Penis (tissue), 1 donor: ENCODE measurements around a stretch of chr1.

- PRO-cap: bidirectional peak, plus-strand start at chr1:201469531, minus-strand start at chr1:201469387
Observed at GRCh38 chr1:201469457-201469718, 400 bp upstream of the PHLDA3 start.

- PRO-cap: bidirectional peak, plus-strand start at chr1:201480665, minus-strand start at chr1:201480480; bidirectional peak, plus-strand start at chr1:201480898, minus-strand start at chr1:201480699
Observed at GRCh38 chr1:201480033-201481022, 11.3 kb upstream of the PHLDA3 start.

- PRO-cap: bidirectional peak, plus-strand start at chr1:201492167, minus-strand start at chr1:201491854
Observed at GRCh38 chr1:201491484-201492037, 15.4 kb downstream of the CSRP1 start.

GRCh38 chr1:201505846-201506456 is 972 bp downstream of the CSRP1 start:
- PRO-cap: no peak

- PRO-cap: no peak
Observed at GRCh38 chr1:201769674-201770780, 58.9 kb upstream of the IPO9 start.

- PRO-cap: no peak
Observed at GRCh38 chr1:202006997-202007833, 3.2 kb upstream of the ELF3 start.

- PRO-cap: no peak
Observed at GRCh38 chr1:202009632-202009957, 792 bp upstream of the ELF3 start.

DNA sequence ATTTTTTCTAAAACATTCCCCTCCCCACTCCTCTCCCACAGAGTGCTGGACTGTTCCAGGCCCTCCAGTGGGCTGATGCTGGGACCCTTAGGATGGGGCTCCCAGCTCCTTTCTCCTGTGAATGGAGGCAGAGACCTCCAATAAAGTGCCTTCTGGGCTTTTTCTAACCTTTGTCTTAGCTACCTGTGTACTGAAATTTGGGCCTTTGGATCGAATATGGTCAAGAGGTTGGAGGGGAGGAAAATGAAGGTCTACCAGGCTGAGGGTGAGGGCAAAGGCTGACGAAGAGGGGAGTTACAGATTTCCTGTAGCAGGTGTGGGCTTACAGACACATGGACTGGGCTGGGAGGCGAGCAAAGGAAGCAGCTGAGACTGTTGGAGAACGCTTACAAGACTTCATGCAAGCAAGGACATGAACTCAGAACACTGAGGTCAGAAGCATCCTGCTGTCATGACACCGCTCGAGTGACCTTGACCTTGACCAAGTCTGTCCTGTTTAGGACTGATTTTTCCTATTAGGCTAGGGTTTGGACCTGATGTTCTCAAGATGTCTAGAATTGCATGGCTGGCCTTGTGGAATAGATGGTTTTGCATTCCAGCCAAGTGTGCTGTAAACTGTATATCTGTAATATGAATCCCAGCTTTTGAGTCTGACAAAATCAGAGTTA is 5.6 kb downstream of the ELF3 start:
- PRO-cap: no peak

GRCh38 chr1:202137771-202138762 is 6.5 kb downstream of the ARL8A start:
- PRO-cap: no peak

- PRO-cap: no peak
Observed at GRCh38 chr1:202165293-202166229, 5.2 kb upstream of the PTPN7 start.

- PRO-cap: no peak
Observed at GRCh38 chr1:202186977-202187539, 6.5 kb upstream of the LGR6 start.

- PRO-cap: no peak
Observed at GRCh38 chr1:202492915-202493338, 144.4 kb downstream of the PPP1R12B start.

DNA sequence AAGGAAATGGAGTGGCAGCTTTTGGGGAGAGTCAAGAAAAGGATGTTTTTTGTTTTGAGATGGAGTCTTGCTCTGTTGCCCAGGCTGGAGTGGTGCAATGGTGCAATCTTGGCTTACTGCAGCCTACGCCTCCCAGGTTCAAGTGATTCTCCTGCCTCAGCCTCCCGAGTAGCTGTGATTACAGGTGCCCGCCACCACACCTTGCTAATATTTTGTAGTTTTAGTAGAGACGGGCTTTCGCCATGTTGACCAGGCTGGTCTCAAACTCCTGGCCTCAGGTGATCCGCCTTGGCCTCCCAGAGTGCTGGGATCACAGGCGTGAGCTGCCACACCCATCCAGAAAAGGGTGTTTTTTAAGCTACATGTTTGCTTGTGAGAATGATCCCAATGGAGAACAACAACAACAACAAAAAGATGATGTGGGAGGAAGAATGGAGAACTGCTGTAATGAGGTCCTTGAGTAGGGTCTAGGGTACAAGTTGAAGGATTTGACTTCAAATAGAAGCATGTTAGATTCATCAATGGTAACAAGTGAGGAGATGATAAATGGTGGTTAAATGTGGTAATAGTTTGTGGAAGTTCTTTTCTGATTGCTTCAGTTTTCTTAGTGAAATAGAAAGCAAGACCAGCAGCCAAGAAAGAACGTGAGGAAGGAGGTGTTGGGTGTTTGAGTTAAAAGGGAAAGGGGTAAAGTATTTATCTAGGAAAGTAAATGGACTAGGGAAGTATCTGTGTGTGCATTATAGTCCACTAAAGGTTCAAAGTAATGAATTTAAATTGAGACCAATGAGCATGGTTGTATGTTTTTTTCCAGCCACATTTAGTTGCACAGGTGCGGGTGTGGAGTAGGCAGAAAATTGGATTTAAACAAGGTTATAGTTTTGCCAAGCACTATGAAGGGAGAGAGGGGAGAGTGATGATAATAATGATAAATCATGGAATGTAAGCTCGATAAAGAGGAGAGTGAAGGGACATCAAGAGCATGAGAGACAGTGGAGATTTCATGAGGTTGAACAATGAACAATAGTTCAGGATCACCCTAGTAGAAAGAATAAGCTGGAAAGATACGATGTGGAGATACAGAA is 177.5 kb downstream of the PPP1R12B start:
- PRO-cap: no peak

GRCh38 chr1:202540530-202541247 is 169.6 kb downstream of the SYT2 start:
- PRO-cap: unidirectional peak, minus-strand start at chr1:202540929

- PRO-cap: unidirectional peak, minus-strand start at chr1:202542597
Observed at GRCh38 chr1:202542400-202543189, 167.7 kb downstream of the SYT2 start.

DNA sequence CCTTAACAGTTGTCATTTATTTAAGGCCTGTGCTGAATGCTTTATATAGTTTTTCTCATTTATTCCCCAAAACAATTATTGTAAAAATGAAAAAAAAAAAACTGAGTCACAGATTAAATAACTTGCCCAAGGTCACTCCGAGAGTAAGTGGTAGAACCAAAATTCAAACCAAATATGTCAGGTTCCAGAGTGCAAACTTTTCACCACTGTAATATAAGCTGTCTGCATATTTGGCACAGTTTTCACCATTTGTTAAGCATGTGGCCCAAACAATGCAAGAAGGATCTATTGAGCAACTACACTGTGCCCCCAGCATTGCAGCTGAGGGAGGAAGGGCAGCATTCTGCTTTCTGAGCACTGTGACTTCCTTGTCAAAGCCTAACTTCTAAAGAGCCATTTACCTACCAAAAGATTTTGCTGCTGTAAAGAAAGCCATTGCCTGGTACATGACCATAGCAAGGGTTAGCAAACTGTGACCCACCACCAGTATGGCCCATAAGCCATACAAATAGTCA is 133.5 kb downstream of the SYT2 start:
- PRO-cap: no peak

- PRO-cap: unidirectional peak, minus-strand start at chr1:202580013
Observed at GRCh38 chr1:202579631-202580477, 130.4 kb downstream of the SYT2 start.

- PRO-cap: no peak
Observed at GRCh38 chr1:202730582-202731345, 20.5 kb upstream of the SYT2 start.

GRCh38 chr1:202731678-202732095 is 21.4 kb upstream of the SYT2 start:
- PRO-cap: no peak

GRCh38 chr1:202762643-202763042 is 45.6 kb downstream of the KDM5B start:
- PRO-cap: no peak